Renal cortical epithelial cell (primary cell): ENCODE results near the gene DUSP22.

GRCh38 chr6:291906-292604 lies at the start of gene DUSP22:
DUSP22 (plus strand) TSS chr6:292487.
- RRBS, result 1% methylated on average over 45 of the region's 87 CpGs

- RRBS, result no CpG with 5 or more reads among the region's 14 CpGs
These were observed 25.4 kb downstream of the DUSP22 start for GRCh38 chr6:317598-318176.

DNA sequence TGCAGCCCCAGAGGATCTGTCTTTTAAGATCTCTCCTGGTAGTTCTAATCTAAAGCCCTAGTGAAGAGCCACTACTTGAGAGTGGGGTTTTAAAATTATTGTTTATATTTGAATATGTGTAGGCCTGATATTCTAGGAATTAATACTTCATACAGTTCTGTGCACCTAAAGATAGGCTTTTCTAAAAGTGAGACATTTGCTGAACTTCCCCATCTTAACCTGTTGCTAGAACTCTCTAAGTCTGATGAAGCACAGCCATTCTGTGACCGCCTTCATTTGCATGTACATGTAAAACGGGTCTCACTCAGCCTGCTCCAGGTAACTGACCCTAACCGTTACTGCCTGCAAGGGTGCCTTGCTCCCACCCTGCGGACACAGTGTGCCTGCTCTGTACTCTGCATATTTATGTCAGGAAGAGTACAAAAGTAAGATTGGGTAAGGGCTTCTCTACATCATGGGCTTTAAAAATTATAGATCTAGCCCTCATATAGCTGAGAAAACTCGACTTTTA lies 44.3 kb upstream of the IRF4 start:
- RRBS, result no CpG with 5 or more reads among the region's 5 CpGs

DNA sequence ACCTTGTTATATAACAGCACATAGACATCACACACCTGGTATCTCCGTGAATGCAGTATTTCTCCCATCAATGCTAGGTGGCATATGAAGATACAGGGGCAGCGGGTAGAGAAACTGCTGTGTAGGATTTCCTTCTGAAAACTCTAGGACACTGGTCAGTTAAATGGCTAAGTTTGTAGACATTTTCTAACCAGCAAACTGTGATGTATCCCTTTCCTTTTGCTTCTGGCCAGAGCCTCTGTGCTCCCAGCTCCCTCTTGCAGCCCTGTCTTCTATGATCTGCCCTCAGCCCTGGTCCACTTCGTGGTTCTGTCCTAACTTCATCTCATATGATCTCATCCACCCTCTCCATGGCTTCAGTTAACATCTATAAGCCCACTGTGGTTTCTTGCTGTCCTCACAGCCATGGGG lies 81.7 kb downstream of the IRF4 start:
- RRBS, result no CpG with 5 or more reads among the region's 3 CpGs

DNA sequence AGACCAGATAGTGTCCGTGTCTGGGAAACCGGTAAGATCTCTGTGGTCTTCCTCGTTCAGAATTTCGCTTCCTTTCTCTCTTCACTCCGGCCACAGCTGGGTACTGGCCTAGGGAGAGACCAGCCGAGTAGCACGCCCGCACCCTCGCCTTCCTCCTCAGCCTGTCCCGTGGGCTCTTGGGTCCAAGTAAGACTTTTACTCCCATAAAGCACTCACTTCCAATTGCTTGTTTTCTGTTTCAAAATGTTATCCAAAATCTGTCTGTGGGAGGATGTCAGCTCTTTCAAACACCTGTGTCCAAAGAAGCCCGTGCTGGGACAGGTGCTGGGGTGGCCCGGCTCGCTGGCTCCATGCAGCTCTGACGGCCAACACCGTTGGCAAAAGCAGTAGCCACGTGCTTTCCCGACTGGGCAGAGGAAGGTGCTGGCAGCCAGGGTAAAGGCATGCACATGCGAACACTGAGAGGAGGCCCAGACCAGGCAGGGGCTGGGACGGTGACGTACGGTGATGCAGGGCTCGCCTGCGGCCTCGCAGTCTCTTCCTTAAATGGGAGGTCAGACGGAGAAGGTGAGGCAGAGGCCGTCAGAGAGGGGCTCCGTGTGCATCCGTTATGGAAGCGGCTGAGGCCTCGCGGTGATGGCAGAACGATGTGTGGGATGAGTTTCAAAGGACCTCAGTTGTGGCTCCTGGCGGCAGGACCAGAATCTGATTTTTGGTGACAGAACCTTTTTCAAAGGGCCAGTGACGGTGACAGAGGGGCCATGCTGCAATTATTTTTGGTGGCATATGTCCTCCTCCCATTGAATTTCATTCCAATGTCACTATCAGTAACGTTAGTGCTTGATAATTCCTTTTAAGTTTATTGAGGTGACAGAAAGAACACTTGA lies 112.4 kb downstream of the IRF4 start:
- RRBS, result no CpG with 5 or more reads among the region's 35 CpGs

GRCh38 chr6:671869-672475 lies 15.1 kb upstream of the HUS1B start:
- RRBS, result no CpG with 5 or more reads among the region's 1 CpG

- RRBS, result no CpG with 5 or more reads among the region's 8 CpGs
These were observed 13.2 kb upstream of the EXOC2 start for GRCh38 chr6:706082-706647.

DNA sequence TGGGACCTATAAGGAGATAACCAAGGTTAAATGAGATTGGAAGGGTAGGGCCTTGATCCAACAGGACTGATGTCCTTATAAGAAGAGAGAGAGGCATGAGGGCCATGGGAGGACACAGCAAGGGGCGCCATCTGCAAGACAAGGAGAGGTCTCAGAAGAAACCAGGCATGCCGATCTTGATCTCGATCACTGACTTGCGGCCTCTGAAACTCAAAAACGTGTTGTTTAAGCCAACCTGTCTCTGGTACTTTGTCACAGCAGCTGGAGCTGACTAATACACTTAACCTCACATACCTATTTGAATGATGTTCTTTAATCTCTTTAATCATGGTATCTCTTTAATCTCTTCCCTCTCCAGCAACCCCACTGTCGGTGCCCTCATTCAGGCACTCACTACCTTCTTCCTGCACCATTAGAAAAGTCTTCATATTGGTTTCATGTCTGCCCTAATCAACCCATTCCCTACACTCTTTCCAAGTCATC lies 26.5 kb upstream of the EXOC2 start:
- RRBS, result no CpG with 5 or more reads among the region's 6 CpGs

GRCh38 chr6:901436-902334 lies 208.7 kb upstream of the EXOC2 start:
- RRBS, result no CpG with 5 or more reads among the region's 15 CpGs

GRCh38 chr6:1063577-1064251 lies 248.2 kb upstream of the FOXQ1 start:
- RRBS, result no CpG with 5 or more reads among the region's 13 CpGs

DNA sequence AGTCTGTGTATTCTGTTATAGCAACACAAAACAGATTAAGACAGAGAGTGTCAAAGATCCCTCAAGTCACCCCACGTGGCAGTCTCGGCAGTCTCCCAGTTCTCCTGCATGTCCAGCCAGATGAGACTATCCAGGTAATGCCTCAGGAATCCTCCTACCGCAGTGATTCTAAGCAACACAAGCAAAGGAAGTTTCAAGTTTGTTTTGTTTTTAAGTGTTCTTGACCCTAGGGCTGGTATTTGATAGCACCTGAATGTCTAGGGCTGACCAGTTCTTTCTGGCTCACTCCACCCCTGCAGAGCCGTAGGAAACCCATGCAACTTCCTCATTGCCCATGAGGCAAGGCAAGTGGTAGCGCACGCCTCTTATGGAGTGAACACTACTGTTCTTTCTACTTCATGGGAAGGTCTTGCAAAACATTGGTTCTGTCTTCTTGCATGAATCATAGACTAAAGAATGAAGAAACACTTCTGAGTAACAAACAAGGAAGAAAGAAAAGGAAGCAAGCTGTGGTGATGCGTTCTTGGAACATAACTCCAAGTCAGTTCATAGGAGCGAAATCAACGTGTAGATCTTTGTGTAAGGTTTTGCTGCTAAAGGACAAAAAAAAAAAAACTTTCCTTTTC lies 24.7 kb upstream of the FOXQ1 start:
- RRBS, result no CpG with 5 or more reads among the region's 9 CpGs

DNA sequence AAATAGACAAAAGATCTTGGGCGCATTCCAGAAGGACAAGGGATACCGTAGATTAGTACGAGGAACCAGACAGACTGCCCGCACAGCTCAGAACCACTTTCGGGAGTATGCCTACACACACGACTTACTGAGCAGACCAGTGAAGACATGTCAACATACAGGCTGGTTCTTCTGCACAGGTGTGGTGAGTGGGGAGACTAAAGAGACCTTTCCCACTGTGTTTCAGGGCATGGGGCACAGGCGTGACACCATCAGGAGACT lies 15.8 kb upstream of the FOXQ1 start:
- RRBS, result no CpG with 5 or more reads among the region's 7 CpGs

DNA sequence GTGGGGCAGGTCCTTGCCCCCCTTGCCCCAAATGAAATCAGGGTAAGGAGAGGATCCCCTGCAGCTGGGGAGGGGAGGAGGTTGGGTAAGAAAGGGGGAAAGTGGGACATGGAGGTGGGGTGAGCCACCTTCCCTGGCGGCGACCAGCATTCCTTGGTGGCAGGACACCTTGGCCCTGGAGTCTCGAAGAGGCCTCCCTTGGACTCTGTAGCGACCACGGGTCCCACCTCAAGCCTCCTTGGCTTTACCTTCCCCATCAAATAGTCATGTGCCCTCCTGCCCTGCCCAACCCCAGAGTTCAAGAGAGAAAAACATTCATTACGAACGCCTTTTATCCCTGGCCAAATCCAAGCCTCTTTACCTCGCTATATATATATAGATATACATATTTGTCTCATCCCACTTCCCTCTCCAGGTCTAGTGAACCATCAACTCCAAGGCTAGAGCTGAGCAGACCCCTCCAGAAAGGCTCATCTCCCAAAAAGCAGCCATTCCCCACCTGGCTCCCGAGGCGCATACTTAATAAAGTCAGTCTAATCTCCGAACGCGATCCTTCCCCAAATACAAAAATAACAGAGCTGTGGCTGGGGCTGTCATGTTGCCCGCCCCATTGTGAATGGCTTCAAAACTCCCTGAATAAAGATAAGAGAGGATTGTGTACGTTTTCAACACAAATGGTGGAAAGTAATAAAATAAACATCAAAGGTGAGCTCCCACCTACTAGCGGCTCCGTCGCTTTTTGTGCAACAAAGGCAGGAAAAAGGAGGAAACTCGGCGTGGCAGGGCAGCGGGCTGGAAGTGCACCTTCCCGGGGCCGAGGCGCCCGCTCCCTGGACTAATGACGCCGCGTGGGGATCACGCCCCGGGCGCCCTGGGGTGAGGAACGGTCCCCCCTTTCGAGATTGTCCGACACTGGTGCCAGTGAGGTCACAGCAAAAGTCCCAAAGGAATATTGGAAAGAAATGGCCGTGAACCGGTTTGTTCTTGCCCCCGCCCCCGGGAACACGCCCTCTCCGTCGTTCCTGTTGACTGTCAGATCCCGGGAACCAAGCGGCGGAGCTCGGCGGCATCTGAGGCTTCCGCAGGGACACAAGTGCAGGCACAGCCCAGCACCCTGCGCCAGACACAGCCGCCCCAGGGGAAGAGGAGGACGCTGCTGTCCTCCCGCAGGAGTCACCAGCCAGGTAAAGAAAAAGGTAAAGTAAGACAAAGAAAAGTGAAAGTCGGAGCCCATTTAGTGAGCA lies 1.4 kb upstream of the FOXQ1 start:
- RRBS, result 3% methylated on average over 12 of the region's 52 CpGs

DNA sequence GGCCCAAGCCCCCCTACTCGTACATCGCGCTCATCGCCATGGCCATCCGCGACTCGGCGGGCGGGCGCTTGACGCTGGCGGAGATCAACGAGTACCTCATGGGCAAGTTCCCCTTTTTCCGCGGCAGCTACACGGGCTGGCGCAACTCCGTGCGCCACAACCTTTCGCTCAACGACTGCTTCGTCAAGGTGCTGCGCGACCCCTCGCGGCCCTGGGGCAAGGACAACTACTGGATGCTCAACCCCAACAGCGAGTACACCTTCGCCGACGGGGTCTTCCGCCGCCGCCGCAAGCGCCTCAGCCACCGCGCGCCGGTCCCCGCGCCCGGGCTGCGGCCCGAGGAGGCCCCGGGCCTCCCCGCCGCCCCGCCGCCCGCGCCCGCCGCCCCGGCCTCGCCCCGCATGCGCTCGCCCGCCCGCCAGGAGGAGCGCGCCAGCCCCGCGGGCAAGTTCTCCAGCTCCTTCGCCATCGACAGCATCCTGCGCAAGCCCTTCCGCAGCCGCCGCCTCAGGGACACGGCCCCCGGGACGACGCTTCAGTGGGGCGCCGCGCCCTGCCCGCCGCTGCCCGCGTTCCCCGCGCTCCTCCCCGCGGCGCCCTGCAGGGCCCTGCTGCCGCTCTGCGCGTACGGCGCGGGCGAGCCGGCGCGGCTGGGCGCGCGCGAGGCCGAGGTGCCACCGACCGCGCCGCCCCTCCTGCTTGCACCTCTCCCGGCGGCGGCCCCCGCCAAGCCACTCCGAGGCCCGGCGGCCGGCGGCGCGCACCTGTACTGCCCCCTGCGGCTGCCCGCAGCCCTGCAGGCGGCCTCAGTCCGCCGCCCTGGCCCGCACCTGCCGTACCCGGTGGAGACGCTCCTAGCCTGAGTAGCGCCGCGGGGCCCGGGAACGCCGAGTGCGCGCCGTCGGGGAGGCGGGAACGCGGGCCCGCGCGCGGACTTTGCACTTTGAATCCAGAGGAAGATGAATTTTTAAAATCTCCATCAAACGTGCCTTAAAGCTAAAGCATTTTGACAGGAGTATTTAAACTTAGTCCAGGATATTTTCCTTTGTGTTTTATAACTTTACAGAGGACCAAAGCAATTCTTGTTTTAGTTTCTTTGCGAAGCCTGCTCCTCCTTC lies 1.5 kb downstream of the FOXQ1 start:
- RRBS, result 3% methylated on average over 33 of the region's 144 CpGs

DNA sequence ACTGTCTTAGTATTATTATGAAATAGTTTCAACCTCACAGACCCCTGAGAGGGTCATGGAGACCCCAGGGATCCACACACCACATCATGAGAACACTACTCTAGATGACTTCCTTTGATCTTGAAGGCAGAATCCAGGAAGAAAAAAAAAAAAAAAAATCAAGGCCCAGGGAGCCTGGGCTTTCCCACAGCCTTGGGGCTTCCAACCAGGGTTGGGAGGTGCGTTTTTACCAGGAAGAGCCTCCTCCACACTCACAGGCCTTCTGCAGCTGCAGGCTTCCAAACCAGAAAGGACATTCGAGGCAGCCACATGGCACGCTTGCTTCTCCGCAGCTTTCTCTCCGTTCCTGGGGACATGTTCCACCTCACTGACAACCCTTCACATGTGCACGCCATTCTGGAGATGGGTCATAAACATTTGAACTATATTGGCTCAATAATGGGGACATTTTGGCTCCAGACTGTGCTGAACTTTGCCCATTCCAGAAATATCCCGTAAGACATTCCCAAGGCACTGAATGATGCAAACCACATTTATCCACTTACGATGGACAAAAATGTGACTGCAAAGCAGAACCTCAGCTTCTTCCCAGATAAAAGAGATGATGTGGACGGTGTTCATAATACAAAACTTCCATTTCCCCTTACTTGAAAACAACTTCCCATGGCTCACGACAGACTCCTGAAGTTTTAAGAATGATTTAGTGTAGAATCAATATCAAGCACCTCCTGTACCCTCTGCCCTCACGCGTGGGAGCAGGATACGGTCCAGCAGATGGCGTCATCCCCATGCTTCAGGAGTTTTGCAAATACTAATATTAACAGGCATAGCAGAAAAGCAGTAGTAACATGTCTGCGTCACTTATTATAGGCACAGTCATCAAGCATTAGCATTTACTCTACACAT lies 25.6 kb upstream of the FOXF2 start:
- RRBS, result no CpG with 5 or more reads among the region's 15 CpGs

DNA sequence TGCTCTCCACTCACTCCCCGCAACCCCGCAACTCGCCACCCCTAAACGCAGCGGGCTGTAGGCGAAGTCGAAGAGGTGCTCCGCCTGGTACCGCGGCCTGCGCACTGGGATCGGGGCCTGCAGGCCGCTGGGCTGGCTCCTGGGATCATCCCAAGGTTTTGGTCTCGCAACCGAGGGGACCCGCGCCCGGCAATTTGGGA lies 4.7 kb upstream of the FOXF2 start:
- RRBS, result no CpG with 5 or more reads among the region's 18 CpGs

- RRBS, result no CpG with 5 or more reads among the region's 44 CpGs
These were observed 1.5 kb downstream of the FOXF2 start for GRCh38 chr6:1390825-1391377.

DNA sequence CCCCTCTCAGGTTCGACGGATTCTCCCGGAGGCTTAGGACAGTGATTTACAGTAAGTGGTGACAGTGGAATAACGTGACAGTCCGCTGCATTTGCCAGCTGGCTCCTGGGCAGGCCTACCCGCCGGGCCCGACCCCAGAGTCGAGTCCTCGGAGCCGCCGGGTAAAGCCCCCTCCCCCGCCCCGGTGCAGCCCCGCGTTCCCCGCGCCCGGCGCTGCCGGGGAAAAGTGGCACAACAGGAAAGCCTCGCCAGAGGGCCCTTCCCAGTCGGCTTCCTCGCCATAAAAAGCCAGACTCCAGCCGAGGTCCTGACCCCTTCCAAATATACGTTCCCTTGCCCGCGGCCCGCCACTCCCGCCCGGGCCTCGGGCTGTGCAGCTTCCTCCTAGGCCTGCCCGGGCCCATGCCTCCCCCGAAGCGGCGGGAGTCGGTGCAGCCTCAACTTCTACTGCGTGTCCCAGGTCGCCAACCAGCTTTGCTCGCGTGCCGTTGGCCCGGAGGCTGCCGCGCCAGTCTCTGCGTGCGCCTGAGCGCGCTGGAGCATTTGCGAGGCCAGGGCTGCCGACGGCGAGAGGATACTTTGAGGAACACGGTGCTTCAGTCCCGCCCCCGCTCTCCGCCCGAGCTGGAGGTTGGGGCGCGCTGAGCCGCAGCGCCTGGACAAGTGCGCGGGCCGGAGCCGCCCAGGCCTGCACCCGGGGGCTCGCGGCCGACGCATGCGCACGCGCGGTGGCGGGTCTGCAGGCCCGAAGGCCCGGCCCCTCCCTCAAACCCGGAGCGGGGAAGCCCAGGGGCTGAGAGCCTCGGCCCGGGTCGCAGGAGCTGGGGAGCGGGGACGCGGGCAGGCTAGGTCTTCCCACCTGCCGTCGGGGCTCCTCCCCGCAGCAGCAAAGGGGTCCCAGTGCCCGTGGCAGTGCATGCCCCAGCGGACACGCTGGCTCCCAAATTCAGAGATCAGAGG lies 10.0 kb downstream of the FOXC1 start:
- RRBS, result 4% methylated on average over 28 of the region's 92 CpGs

DNA sequence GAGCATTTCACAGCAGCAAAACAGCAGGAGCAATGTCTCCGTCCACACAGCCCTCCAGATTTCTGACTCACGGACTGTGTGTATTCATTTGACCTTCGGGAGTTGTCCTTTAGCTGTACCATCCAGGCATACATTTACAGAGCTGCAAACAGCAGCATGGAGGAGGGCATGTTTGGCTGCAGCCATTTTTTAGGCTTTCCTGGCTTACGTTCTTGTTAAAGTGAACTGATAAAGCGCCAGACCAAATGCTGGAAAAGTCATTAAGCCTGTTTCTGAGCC lies 18.2 kb downstream of the FOXC1 start:
- RRBS, result no CpG with 5 or more reads among the region's 5 CpGs

GRCh38 chr6:1641244-1641776 lies 31.6 kb downstream of the FOXC1 start:
- RRBS, result no CpG with 5 or more reads among the region's 12 CpGs